Esophagus muscularis mucosa (tissue), 4 donors: ENCODE results near the genes TNRC6A and HS3ST4.

DNA sequence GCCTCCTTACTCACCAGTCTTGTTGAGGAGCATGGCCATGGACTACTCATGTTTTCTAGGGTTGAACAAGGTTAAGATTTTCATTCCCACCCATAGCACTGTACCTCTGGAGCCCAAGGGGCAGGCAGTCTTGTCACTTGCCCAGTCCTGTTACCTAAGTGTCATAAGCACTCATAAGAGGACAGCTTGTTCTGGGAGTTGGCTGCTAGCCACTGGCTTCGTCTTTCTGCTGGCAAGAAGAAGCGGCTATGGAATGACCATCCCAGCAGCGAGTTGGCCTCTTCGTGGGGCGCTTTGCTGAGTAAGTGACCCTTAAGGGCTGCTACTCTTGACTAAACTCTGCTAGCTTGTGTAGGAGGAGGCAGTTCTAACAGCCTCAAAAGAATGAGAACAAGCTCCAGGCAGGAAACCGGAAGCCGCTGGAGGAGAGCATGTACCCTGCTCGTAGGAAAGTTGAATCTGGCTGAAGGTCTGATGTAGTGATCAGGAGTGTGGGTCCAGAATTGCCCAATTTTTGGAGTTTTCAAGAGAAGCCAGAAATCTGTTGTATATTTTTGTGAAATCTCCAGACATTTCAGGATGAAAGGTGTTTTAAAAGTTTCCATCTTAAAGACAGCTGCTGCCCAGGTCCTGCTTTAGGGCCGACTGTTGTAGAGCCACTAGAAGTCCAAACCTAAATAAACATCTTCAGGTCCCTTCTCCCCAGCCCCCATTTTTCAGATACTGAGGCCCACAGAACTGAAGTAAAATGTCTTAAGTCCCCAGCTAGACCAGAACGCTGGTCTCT is 7.6 kb downstream of the UBFD1 start:
- PRO-cap, result no peak
- RAMPAGE, long total RNA, 4 experiments, result no peak in any of the 4 experiments

GRCh38 chr16:23700468-23700886 is 12.5 kb downstream of the ERN2 start:
- PRO-cap, result no peak
- RAMPAGE, long total RNA, 4 experiments, result no peak in any of the 4 experiments

DNA sequence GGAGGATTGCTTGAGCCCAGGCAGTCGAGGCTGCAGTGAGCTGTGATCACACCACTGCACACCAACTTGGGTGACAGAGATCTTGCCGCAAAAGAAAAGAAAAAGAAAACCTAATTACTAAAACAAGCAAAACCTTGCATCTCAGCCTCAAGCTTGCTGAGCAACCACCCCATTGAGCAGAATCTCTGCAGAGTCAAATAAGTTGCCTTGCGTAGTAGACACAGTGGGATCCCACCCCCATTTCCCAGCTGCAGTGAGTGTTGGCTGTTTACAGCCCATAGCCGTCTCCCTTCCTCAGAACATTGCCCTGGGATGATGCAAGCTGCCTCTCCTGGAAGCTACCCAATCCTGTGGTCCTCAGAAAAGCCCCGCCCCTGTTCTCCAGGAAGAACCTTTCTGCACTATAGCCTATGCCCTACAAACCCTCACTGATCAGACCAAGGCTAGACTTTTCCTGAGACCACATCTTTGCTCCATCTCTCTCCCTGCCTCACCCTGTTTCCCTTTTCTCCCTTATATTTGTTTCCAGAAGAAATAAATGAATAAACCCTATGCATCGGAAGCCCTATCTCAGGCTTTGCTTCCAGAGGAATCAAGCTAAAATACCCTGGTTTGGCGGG is 16.7 kb upstream of the ERN2 start:
- PRO-cap, result no peak
- RAMPAGE, long total RNA, 4 experiments, result no peak in any of the 4 experiments

DNA sequence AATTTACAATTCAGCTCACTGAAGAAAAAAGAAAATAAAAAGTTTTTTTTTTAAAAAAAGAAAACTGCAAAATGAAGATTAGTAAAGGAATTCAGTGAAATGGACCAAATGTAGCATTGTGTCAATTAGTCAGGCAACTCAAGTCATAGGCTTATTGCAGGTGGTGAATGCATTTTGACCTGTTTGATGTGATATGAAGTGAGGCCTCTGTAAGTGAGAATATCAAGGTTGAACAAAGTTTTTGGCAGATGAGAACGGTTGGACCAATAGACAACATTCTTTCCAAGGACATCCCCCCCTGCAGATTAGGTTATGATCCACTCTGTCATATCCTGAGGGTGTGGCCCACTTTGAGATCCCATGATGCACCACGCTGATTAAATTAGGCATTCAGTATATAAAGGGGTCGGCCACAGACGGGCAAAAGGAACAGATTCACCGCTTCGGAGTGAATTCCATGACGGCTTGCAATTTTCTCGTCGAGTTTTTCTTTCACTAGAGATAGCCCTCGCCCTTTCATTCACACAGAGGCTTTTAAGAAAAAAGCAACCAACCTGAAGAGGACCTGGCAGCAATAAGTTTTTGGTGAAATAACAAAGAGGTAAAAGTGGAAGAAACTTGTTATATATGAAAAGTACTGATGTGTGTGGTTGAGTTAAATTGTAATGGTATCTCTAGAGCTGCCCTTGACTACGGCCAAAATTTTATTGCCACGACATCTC is 1.9 kb upstream of the RBBP6 start:
- PRO-cap, result no peak
- RAMPAGE, long total RNA, 4 experiments, result no peak in any of the 4 experiments

- PRO-cap, result bidirectional peak, plus-strand start at chr16:24669665, minus-strand start at chr16:24669646
- RAMPAGE, long total RNA, 4 experiments, result no peak in any of the 4 experiments
Measured at GRCh38 chr16:24669509-24669924, 59.9 kb upstream of the TNRC6A start.

- PRO-cap, result unidirectional peak, plus-strand start at chr16:24729385; bidirectional peak, plus-strand start at chr16:24729651, minus-strand start at chr16:24729609
- RAMPAGE, long total RNA, 4 experiments, result start-site peak on the plus strand in 3 of 4 experiments, at chr16:24729688-24729739 at its widest, 718 to 3,268 reads per replicate
Measured at GRCh38 chr16:24728861-24729995, at the start of gene TNRC6A. TNRC6A (plus strand) TSS chr16:24729651.

GRCh38 chr16:24733787-24734422 is 4.5 kb downstream of the TNRC6A start:
- PRO-cap, result no peak
- RAMPAGE, long total RNA, 4 experiments, result no peak in any of the 4 experiments

- PRO-cap, result no peak
- RAMPAGE, long total RNA, 4 experiments, result no peak in any of the 4 experiments
Measured at GRCh38 chr16:24782478-24782719, 52.9 kb downstream of the TNRC6A start.

- PRO-cap, result no peak
- RAMPAGE, long total RNA, 4 experiments, result no peak in any of the 4 experiments
Measured at GRCh38 chr16:24930807-24931526, 84.2 kb downstream of the ARHGAP17 start.

GRCh38 chr16:25014165-25015201 is 686 bp downstream of the ARHGAP17 start:
- PRO-cap, result bidirectional peak, plus-strand start at chr16:25014656, minus-strand start at chr16:25014667
- RAMPAGE, long total RNA, 4 experiments, result no peak in any of the 4 experiments

DNA sequence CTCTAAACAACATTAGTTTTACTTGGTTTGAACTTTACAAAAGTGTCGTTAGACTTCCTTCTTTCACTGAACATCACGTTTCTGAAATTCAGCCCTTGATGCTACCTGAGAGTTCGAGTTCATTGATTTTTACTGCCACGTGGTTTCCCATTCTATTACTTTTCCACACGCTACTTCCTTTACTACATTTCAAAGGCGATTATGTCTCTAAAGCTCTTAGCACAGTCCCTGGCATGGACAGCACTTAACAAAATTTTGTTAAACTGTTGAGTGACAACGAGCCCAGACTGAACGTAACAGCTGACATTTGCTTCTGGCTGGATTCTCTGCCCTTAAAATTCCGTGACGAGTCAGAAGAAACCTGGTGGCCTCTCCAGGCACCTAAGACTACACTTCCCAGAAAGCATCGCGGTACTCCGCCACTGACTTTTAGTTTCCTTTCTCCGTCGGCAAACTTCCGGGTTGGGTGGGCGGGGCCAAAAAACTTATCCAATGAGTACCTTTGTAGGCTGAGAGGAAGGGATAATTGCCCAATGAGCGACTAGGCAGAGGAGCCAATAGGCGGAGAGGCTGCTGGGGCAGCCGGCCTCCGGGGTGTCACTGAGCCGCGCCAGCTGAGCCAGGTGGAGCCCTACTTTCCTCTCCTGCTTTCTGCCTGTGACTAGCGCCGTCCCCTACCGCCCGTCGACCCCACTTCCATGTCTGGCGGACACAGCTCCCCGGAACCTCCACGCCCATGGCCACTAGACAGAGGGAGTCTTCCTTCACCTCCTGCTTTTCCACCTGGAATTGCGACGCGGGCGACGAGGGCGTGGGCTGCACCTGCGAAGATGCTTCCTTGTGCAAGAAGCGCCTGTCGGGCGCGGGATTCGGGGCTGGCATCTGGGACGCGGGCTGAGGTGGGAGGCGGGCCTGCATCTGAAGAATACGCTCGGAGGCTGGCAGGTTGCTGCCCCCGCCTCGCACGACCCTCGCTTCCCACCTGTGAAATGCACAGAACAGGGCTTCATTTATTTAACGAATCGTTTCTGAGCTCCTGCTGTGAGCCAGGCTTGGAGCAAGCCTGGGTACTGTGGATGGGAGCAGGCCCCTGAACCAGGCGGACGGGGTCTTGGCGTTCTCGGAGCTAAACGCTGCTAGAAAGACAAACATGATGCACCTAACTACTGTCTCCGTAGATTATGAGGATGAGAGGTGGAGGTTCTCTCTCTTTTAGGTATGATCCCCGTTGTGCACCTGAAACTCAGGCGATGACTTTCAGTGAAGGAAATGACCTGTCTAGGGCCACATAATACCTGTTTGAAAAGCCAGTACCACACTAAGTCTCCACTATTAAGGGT is 16.4 kb upstream of the ARHGAP17 start:
- PRO-cap, result bidirectional peak, plus-strand start at position 600 of the sequence, minus-strand start at position 328 of the sequence
- RAMPAGE, long total RNA, 4 experiments, result start-site peak on the plus strand in 4 of 4 experiments, centred at positions 579 to 598 of the sequence, 8 to 21 reads per replicate

DNA sequence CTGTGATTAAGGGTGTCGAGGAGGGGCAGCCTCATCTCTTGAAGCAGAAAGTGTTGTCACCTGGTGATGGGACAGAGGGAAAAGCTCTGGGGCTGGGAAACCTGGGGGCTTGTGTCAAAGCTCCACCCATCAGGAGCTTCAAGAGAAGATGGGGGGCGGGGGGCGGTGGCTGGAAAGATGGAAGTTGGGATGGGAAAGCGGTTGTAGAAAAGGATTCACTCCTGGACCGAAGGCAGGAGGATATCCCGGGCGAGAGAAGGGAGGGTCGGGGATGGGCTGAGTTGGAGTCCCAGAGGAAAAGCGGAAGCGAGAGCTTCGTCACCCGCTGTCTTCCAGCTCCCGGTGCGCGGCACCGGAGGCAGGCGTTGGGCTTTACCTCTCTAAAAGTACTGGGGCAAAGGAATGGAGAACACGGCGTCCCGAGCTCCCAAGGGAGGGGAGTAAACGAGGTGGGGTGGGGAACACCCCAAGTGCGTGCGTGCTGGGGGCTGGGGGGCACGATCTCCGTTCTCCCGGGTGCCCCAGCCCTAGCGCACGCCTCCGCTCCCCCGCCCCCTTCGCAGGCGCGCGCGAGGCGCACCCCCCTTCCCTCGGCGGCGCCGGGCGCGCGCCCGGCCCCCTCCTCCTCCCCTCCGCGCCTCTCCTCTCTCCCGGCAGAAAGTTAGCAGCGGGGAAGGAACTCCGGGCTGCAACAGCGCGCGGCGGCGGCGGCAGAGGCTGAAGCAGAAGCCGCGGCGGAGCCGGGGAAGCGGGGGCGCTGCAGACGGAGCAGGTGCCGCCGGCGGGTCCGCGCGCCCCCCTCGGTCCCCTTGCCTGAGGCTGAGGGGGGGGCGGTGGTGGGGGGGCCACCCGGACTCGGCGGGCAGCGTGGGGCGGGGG is at the start of gene HS3ST4:
HS3ST4 (plus strand) TSS at position 626 of the 879 bp plus-strand sequence.
- PRO-cap, result no peak
- RAMPAGE, long total RNA, 4 experiments, result no peak in any of the 4 experiments

GRCh38 chr16:25918364-25918693 is 226.6 kb downstream of the HS3ST4 start:
- PRO-cap, result no peak
- RAMPAGE, long total RNA, 4 experiments, result no peak in any of the 4 experiments

GRCh38 chr16:27109565-27110781 is 43.2 kb downstream of the C16orf82 start:
- PRO-cap, result unidirectional peak, plus-strand start at chr16:27110004
- RAMPAGE, long total RNA, 4 experiments, result no peak in any of the 4 experiments

- PRO-cap, result no peak
- RAMPAGE, long total RNA, 4 experiments, result no peak in any of the 4 experiments
Measured at GRCh38 chr16:27215683-27216739, 12.7 kb downstream of the KDM8 start.

DNA sequence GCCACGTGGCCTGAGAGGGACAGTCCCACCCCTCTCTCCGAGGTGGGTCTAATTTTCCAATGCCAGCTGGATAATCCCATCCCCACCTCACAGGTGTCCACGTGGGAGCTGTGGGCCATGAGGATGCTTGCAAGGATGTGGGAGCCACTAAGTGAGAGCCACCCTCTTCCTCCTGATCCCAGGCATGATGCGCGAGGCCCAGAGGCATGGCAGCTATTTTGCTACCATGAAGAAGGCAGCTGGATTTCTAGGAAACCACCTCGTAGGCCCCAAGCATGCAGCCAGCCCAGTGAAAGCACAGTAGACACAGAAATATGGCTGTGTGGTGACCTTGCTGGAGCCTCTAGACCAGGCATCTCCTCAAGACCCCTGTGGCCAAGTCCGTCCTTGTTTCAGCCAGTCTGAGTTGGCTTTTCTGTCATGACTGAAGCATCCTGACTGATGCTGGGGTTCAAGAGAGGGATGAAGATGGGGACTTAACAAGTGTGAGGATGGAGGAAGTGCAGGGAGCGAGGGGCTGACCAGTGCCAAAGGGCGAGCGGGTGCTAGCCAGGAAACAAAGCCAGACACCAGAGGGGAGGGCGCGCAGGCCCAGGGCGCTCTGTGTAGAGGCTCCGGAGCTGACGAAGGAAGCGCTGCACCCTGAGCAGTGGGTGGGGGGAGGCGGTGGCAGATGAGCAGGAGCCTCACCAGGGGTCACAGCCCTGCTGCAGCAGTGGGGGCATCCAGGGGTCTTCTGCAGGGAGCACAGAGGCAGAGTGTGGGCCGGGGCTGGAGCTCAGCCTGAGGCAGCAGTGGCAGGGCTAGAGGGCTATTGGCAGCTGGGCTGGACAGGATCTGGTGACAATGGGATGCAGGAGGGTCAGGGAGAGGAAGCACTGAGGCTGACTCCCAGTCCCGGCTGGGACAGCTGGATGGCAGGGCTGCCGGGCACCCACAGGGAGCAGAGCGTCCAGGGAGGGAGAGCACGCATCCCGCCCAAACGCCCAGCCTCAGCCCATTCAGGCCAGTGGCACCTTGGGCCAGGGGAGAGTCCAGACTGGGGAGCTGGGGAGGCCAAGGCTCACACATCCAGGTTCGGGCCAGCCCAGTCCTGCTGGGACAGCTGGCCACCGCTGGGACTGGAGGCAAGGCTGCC is 20.7 kb downstream of the KDM8 start:
- PRO-cap, result no peak
- RAMPAGE, long total RNA, 4 experiments, result no peak in any of the 4 experiments

- PRO-cap, result no peak
- RAMPAGE, long total RNA, 4 experiments, result no peak in any of the 4 experiments
Measured at GRCh38 chr16:27267199-27267594, 1.4 kb downstream of the NSMCE1 start.

DNA sequence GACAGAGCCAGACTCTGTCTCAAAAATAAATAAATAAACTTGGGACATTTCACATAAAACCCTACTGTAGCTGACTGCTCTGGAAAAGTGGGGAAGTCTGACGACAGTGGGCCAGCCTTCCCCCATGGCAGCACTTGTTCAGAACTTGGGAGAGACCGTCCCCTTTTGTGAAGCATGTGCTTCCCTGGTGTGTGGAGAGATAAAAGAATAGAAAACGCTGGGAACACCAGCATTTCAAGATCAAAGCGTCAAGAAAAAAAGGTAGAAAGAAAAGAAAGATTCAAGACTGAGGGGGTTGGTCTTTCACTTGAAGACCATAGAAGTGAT is 3.1 kb upstream of the NSMCE1 start:
- PRO-cap, result no peak
- RAMPAGE, long total RNA, 4 experiments, result no peak in any of the 4 experiments

- PRO-cap, result no peak
- RAMPAGE, long total RNA, 4 experiments, result no peak in any of the 4 experiments
Measured at GRCh38 chr16:27322968-27323447, 9.2 kb downstream of the IL4R start.

DNA sequence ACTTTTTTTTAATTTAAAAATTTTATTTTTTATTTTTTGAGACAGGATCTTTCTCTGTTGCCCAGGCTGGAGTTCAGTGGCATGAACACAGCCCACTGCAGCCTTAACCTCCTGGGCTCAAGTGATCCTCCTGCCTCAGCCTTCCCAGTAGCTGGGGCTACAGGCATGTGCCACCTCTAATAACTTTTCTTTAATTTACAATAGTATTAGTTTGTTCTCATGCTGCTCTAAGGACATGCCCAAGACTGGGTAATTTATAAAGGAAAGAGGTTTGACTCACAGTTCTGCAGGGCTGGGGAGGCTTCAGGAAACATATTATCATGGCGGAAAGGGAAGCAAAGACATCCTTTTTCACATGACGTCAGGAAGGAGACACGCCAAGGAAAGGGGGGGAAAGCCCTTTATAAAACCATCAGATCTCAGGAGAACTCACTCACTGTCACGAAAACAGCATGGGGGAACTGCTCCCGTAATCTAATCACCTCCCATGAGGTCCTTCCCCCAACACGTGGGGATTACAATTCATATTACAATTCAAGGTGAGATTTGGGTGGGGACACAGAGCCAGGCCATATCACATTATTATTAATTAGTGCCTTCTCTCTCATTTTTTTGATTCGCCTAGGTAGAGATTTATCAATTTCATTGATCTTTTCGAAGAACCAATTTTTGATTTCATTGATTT is 18.3 kb downstream of the IL4R start:
- PRO-cap, result bidirectional peak, plus-strand start at position 436 of the sequence, minus-strand start at position 181 of the sequence
- RAMPAGE, long total RNA, 4 experiments, result no peak in any of the 4 experiments